Caco-2 (cell line): ENCODE results near the genes GRXCR2 and POU4F3.

GRCh38 chr5:142860132-142860867 is 90.1 kb downstream of the ARHGAP26 start:
- PRO-cap: no peak
- RRBS: no CpG with 5 or more reads among the region's 5 CpGs

GRCh38 chr5:142869808-142870306 is 99.7 kb downstream of the ARHGAP26 start:
- PRO-cap: no peak
- RRBS: no CpG with 5 or more reads among the region's 4 CpGs

DNA sequence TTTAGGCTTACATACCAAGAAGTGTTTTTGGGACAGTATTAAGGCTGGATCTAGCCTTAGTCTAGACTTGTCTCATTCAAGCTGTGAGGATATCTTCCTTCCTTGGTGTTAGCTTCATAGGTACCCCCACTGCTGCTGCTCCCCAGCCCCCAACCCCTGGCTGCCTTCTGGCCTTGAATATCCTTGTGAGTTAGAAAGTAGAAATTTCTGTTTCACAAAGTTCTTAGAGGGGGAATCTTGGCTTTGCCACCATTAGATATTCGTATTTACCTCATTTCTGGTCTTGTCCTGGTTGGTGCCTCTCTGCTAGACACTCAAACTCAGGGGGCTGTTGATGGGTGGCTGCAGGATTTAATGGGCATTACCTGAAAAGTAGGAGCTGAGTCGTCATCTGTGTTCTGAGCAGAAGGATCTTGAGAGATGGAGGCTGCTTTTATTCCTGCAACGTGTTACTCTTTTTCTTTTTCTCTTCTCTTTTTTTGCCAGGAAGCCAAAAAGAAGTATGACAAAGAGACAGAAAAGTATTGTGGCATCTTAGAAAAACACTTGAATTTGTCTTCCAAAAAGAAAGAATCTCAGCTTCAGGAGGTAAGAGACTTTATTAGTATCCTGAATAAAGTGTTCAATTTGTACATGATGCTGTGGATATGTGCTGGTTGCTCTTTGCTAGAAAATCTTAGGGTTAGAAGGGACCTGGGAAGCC is 114.8 kb downstream of the ARHGAP26 start:
- PRO-cap: no peak
- RRBS: no CpG with 5 or more reads among the region's 3 CpGs

DNA sequence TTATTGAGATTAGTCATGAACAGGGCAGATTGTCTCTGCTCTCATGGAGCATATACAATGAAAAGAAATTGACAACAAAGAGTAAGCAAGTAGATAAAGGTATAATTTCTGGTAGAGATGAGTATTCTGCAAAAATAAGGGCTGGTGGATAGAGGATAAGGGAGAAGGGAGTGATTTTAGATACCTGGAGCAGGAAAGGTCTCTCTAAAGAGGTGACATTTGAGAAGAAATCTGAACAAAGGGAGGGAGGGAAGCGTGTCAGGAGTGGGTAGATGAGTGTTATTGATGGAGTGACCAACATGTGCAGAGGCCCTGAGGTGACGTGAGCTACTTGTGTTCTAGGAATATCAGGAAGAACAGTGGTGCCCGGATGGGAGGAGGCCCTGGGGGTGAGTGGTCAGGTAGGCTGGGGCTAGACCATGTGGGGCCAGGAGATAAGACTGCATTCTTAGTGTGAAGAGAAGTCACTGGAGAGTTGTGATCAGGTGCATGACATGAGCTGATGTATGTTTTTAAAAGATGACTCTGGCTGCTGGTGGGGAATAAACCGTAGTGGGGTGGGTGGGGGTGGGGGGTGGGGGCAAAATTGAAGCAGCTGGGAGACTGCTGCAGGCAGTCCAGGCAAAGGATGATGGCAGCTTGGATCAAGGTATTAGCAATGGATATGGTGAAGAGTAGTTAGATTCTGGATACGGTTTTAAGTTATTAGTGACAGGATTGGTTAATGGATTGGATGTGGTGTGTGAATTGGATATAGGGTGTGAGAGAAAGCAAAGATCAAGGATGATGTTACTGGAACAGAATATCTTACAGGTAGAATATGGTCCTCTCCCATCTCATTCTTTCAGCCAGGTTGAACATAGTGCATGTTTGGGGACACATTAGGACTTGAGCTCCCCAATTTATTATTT is 256.3 kb downstream of the ARHGAP26 start:
- PRO-cap: no peak
- RRBS: no CpG with 5 or more reads among the region's 5 CpGs

GRCh38 chr5:143056797-143057127 is 286.6 kb downstream of the ARHGAP26 start:
- PRO-cap: no peak
- RRBS: no CpG with 5 or more reads among the region's 1 CpG

- PRO-cap: no peak
- RRBS: no CpG with 5 or more reads among the region's 6 CpGs
Observed at GRCh38 chr5:143101828-143102300, 301.6 kb downstream of the NR3C1 start.

GRCh38 chr5:143105443-143105967 is 298.0 kb downstream of the NR3C1 start:
- PRO-cap: no peak
- RRBS: no CpG with 5 or more reads among the region's 11 CpGs

GRCh38 chr5:143118918-143119818 is 284.3 kb downstream of the NR3C1 start:
- PRO-cap: no peak
- RRBS: no CpG with 5 or more reads among the region's 5 CpGs

DNA sequence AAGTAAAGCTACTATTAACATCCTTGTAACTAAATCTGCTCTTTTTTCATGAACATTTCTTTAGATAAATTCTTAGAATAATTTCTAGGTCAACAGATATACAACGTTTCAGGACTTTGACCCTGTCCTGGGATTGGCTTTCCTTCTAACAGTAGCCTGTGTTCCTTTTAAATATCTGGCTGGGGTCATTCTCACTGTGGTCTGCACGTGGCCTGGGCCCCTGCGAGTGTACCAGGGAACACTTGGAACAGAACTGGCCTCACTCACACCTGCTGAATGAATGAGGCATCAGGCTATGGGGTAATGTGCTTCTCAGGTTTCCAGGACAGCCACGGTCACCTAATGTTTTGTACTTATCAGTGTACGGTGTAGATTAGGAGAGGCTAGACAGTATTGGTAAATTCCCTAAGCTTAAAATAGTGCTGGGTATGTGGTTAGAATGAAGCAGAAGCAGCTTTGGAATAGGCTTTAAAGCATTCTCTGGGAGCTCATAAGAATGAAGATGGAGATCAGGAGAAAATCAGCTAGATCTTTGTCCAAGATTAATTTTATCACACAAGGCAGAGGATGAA is 267.7 kb downstream of the NR3C1 start:
- PRO-cap: no peak
- RRBS: no CpG with 5 or more reads among the region's 5 CpGs

- PRO-cap: no peak
- RRBS: no CpG with 5 or more reads among the region's 14 CpGs
Observed at GRCh38 chr5:143207438-143208230, 195.9 kb downstream of the NR3C1 start.

GRCh38 chr5:143404643-143404723 is 997 bp upstream of the NR3C1 start:
- PRO-cap: no peak
- RRBS: no CpG with 5 or more reads among the region's 2 CpGs

GRCh38 chr5:143592582-143593075 is 189.1 kb upstream of the NR3C1 start:
- PRO-cap: no peak
- RRBS: no CpG with 5 or more reads among the region's 5 CpGs

- PRO-cap: no peak
- RRBS: no CpG with 5 or more reads among the region's 10 CpGs
Observed at GRCh38 chr5:143791941-143792831, 19.8 kb upstream of the HMHB1 start.

GRCh38 chr5:145854506-145855291 is 18.1 kb downstream of the GRXCR2 start:
- PRO-cap: bidirectional peak, plus-strand start at chr5:145854943, minus-strand start at chr5:145854826
- RRBS: no CpG with 5 or more reads among the region's 3 CpGs

DNA sequence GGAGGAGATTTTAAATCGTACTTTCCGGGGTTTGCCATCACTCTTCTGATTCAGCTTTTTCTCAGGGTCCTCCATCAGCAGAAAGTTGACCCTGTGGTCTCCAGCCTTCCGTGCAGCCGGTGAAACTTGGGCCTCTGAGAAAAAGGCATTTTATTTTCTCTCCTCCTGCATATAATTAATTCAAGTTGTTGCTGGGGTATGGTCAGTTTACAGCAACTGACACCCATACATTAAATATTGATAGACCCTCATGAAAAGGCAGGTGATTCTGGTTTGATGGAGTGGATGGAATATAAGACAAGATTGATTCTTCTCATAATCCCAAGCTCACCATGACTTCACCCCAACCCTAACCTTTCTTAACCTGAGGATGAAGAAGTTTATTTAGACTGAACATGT is at the start of gene GRXCR2:
TSS of gene GRXCR2 (minus strand) at position 121 of the 399 bp plus-strand sequence.
- PRO-cap: no peak
- RRBS: no CpG with 5 or more reads among the region's 4 CpGs

DNA sequence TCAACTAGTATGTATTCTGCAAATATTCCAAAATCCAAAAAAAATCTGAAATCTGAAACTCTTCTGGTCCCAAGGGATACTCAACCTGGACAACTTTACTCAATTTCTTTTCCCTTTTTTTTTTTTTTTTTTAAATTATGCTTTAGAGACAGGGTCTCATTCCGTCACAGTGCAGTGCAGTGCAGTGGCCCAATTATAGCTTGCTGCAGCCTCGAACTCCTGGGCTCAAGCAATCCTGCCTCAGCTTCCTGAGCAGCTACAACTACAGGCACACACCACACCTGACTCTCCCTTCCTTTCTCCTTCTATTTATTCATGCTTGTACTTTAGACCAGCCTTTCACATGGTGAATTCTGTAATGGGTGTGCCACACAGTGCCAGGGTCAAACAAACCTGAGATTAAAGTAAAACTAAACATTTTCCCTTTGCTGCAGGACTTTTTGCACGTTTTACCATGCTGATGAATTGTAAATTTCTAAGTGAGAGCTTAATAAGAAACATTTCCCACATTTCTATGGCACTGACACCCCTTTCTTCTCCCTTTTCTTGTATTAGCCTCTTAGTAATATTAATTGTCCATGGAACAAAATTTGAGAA is 7.9 kb downstream of the SH3RF2 start:
- PRO-cap: no peak
- RRBS: no CpG with 5 or more reads among the region's 3 CpGs

DNA sequence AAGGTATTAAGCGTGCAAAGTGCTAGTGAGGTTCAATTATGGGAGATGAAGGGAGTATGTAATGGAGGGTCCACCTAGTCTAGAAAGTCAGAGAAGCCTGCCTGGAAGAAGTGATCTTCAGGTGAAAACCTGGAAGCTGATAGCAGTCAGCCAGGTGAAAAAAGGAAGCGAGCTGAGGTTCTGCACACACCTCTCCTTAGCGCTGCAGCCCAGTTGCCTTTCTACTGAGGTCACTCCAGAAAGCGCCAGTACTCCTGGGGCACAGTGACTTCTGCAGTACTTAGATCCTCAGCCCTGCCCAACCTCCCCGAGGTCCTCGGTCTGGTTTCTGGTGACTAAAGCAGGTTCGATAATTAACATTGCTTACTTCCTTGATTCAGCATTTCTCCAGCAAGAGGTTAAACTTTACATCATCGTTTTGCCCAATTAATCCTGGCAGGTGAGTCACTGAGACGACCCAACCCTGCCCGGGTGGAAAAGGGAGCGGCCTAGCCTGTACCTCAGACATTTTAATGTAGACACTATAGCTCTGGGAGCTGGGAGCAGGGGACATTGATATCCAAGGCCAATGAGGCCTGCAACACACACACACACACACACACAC is 77.7 kb downstream of the PLAC8L1 start:
- PRO-cap: no peak
- RRBS: no CpG with 5 or more reads among the region's 11 CpGs

- PRO-cap: no peak
- RRBS: no CpG with 5 or more reads among the region's 7 CpGs
Observed at GRCh38 chr5:146040607-146041084, 64.7 kb downstream of the PLAC8L1 start.

DNA sequence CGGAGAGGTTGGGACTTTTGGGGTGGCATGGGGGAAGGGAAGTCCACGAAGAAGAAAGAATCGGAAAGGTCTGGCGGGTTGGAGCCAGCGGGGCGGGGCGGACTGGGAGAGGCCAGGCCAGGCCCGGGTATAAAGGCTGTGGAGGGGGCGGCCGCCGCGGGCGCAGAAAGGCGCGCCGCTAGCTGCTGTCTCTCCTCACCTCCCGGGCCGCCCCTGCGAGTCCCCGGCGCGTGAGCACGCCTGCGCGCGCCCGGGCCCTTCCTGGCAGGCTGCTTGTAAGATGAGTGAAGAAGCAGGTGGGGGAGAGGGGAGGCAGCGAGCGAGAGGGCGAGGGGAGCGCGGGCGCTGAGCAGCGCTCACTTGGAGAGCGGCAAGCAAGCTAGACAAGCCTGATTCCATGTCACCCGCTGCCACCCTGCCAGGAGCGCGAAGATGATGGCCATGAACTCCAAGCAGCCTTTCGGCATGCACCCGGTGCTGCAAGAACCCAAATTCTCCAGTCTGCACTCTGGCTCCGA is at the start of gene POU4F3:
TSS of gene POU4F3 (plus strand) at position 159 of the 518 bp plus-strand sequence.
- PRO-cap: no peak
- RRBS: 24% methylated on average over 9 of the region's 41 CpGs

DNA sequence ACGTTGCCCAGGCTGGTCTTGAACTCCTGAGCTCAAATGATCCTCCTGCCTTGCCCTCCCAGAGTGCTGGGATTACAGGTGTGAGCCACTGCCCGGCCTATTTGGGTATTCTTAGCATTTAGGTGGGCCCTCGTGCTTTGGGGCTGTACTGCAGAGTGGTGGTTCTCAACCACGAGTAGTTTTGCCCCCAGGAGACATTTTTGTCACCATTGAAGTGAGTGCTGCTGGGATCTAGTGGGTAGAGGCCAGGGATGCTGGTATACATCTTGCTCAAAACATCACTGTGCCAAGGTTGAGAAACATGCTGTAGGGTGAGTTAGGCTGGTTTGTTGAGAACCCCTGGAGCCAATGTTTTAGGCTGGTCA is 24.8 kb downstream of the GPR151 start:
- PRO-cap: no peak
- RRBS: no CpG with 5 or more reads among the region's 4 CpGs